Metastatic Breast Carcinoma in the Brain (tissue), 10 donors: ENCODE results near the gene SHANK2.

- PRO-cap, 10 experiments = no peak in any of the 10 experiments
Observed at GRCh38 chr11:69949306-69949812, 128.8 kb upstream of the ANO1 start.

GRCh38 chr11:69968723-69969098 lies 109.4 kb upstream of the ANO1 start:
- PRO-cap, 10 experiments = no peak in any of the 10 experiments

DNA sequence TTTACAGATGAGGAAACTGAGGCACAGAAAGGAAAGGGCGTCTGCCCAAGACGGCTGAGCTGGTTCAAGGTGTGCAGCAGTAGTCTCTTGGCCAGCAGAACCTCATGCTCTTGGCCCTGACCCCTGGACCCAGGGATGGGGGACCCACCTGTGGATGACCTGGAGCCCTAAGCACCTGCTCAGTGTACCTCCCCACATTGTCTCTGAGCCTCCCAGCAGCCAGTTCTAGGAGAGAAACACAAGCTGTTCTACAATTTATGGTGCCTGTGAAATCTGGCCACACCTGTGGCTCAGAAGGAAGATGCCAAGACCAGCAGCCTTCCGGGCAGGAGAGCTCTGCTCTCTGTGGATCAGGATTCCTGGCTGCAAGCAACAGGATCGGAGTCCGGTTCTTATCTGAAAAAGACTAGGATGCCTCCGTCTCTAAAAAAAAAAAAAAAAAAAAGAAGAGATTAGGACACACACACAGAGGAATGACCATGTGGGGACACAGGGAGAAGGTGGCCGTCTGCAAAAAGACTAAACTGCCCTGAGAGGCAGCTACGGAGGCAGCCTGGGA lies 103.6 kb upstream of the ANO1 start:
- PRO-cap, 10 experiments = no peak in any of the 10 experiments

GRCh38 chr11:69982579-69983390 lies 95.3 kb upstream of the ANO1 start:
- PRO-cap, 10 experiments = no peak in any of the 10 experiments

- PRO-cap, 10 experiments = no peak in any of the 10 experiments
Observed at GRCh38 chr11:69986739-69987551, 91.2 kb upstream of the ANO1 start.

GRCh38 chr11:70080589-70081130 lies 2.5 kb downstream of the ANO1 start:
- PRO-cap, 10 experiments = peak in 1 of 10 experiments; most common minus-strand start chr11:70080929 (in 1)

- PRO-cap, 10 experiments = peak in 1 of 10 experiments; most common plus-strand start chr11:70136025 (in 1); most common minus-strand start chr11:70135916 (in 1)
Observed at GRCh38 chr11:70135370-70136112, 57.4 kb downstream of the ANO1 start.

DNA sequence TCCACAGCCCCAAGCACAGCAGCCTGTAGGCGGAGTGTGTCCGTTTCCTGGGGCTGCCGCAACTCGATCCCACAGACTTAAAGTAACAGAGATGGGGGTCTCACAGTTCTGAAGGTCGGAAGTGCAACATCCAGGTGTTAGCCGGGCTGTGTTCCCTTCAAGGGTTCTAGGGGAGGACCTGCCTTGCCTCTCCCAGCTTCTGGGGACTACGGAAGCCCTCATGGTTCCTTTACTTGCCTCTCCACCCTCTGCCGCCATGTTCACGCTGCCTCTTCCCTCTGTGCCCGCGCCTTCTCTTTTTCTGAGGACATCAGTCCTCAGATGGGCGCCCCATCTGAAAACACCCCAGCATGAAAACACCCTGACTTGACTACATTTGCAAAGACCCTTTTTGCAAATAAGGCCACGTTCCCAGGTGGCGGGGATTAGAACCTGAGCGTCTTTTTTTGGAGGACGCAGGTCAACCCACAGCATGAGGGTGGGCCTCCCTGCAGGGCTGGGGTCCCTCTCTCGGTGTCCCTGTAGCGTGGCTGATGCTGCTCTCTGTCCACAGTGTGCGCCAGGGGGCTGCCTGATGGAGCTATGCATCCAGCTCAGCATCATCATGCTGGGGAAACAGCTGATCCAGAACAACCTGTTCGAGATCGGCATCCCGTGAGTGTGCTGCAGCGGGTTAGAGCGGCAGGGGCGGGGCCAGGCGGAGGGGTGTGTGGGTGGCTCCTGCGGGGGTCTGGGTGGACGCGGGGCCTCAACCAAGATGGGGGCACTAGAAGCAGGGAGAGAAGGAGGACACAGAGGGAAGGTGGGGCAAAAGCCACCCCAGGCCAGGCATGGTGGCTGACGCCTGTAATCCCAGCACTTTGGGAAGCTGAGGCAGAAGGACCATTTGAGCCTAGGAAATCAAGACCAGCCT lies 37.9 kb upstream of the FADD start:
- PRO-cap, 10 experiments = no peak in any of the 10 experiments

- PRO-cap, 10 experiments = peak in 1 of 10 experiments; most common minus-strand start chr11:70169241 (in 1)
Observed at GRCh38 chr11:70168946-70169694, 34.0 kb upstream of the FADD start.

DNA sequence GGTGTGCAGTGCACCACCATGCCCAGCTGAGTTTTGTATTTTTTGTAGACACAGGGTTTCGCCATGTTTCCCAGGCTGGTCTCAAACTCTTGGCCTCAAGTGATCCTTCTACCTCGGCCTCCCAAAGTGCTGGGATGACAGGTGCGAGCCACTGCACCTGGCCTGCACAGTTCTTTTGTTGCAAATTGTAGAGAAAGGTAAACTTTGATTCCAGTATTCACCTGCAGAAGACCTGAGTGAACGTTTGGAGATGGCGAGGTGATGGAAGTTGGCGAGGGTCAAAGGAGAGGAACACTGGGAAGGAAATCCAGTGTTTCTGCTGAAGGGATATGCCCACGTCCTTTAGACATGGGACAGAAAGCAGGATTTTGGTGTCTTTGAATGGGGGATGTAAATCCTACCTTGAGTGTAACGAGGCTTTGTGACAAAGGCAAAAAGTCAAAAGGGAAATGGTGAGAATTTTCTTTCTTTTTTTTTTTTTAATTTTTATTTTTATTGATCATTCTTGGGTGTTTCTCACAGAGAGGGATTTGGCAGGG lies 23.7 kb downstream of the PPFIA1 start:
- PRO-cap, 10 experiments = no peak in any of the 10 experiments

DNA sequence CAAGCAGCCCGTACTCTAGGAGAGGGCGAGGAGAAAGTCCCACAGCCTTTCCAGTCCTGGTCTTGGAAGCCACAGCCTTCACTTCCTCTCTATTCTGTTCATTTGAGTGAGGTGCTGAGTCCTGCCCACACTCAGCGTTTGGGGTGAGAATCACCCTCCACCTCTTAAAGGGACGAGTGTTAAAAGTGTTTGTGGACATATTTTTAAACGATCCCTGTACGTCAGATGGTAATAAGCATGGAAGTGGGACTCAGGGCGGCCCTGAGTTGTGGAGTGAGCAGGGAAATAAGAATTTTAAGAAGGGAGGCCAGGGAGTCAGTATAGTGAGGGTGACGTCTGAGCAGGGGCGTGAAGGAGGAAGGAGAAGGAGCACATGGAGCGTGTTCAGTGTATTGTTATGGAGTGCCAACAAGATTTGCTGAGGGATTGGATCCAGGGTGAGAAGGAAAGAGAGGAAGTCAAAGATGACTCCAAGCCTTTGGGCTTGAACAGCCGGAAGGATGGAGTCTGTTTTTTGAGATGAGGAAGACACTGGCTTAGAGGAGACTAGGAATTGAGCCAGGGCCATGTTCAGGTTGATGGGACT lies 57.3 kb upstream of the CTTN start:
- PRO-cap, 10 experiments = no peak in any of the 10 experiments

- PRO-cap, 10 experiments = peak in 6 of 10 experiments; most common plus-strand start chr11:70400035 (in 4); most common minus-strand start chr11:70399512 (in 4)
Observed at GRCh38 chr11:70399205-70400302, 1.2 kb downstream of the CTTN start.

GRCh38 chr11:70419348-70420473 lies 21.4 kb downstream of the CTTN start:
- PRO-cap, 10 experiments = no peak in any of the 10 experiments

DNA sequence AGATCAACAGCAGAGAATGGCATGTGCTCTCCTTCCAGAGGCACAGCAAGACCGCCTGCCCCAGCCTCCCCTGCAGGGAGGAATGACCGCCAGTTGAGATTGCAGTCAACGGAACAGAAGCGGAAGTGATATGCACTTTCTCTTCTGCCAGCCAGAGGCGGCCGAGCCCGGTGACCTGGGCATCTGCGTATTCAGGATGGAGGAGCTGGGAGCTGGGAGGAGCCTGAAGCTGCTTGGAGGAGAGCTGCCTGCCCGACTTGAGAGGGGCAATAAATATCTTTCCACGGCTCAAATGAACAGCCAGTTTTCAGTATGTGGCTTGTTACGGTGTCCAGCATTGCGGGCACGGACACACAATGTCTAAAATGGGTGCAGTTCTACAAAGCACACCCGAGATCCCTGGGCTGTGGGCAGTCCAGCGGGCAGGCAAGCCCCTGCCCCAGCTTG lies 243.1 kb downstream of the CTTN start:
- PRO-cap, 10 experiments = peak in 2 of 10 experiments; most common plus-strand start position 144 of the sequence (in 1); most common minus-strand start position 84 of the sequence (in 2)

- PRO-cap, 10 experiments = no peak in any of the 10 experiments
Observed at GRCh38 chr11:70913413-70914447, 338.6 kb downstream of the SHANK2 start.

DNA sequence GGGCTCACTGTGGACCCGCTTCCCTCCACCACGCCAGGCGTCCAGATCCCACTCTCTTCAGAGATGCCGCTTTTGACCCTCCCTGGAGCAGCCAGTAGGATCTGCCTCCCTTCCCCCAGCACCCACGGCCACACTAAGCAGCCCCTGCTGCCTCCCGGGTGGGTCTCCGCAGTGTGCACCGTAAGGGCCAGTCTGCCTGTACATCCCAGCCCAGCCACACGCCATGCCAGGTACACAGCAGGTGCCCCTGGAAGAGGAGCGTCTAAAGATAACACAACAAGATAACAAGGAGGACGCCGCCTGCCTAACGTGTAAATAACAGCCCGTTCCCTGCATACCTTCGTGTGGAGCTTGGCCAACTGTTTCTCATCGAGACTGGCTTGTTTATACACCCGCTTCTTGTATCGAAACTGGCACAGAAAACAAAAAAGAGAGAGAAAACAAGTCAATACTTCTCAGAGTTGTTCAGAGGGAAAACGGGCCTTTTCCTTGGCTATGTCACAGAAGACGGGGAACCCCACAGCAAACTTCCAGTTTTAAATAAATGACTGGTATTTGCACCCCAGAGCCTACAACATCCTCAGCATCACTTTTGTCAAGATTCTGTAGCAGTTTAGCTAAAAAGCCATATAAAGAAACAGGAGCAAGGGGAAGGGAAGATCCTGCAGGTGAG lies 139.3 kb downstream of the SHANK2 start:
- PRO-cap, 10 experiments = no peak in any of the 10 experiments

DNA sequence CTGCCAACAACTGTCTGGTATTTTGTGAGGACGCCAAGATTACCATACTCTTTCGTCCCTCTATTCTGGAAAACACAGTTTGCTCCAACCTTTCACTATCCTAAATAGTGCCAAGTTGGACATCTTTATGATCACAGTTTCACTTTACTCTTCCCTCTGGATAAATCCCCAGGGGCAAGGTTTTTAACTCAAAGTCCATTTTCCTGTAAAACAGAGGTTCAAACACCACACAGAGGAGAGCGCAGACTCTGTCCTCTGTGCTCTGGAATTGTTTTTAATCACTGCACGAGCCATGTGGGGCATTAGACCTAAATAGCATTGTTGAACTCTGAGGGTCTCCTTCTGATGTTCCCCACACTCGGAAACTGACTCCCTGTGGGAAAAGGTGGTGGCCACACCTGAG lies 39.1 kb downstream of the SHANK2 start:
- PRO-cap, 10 experiments = no peak in any of the 10 experiments

GRCh38 chr11:71252305-71253136 lies at the start of gene SHANK2:
SHANK2 (minus strand) TSS chr11:71252577.
- PRO-cap, 10 experiments = peak in 10 of 10 experiments; most common plus-strand start chr11:71252895 (in 4); most common minus-strand start chr11:71252821 (in 6)

GRCh38 chr11:71453332-71453859 lies 393 bp downstream of the NADSYN1 start:
- PRO-cap, 10 experiments = peak in 1 of 10 experiments; most common plus-strand start chr11:71453574 (in 1); most common minus-strand start chr11:71453569 (in 1)

GRCh38 chr11:71481209-71482186 lies 28.5 kb downstream of the NADSYN1 start:
- PRO-cap, 10 experiments = peak in 3 of 10 experiments; most common plus-strand start chr11:71481557 (in 1); most common minus-strand start chr11:71481378 (in 2)